Progenitor cell of endocrine pancreas (in vitro differentiated cells): ENCODE measurements around a stretch of chr20.

DNA sequence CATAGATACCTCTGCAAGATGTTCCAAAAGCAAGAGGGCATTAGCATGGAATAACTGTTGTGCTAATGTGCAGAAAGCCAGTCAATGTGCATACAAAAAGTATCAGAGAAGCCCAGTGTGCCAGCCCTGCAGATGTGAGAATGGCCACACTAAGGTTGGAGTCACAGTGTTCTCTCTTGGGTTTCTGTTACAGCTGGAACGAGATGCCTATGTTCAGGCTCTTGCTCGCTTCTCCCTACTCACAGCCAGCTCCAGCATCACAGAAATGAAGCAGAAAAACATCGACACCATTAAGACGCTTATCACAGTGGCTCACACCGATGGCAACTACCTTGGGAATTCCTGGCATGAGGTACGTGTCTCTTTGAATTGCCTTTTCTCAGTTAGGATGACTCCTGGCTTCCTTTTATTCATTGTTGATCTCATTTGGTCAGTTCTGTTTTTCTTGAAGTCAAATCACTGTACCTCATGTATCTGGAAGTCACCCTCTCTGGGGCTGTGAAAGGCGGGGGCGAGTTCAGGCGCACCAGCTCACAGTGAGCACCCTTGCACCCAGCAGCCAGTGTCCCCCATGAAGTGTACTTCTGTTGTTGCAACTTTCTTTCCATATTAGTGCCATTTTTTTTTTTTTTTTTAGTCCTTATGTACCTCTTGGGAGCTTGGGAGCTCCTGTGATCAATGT, 55.1 kb upstream of the CSE1L start:
- PRO-cap = no peak

DNA sequence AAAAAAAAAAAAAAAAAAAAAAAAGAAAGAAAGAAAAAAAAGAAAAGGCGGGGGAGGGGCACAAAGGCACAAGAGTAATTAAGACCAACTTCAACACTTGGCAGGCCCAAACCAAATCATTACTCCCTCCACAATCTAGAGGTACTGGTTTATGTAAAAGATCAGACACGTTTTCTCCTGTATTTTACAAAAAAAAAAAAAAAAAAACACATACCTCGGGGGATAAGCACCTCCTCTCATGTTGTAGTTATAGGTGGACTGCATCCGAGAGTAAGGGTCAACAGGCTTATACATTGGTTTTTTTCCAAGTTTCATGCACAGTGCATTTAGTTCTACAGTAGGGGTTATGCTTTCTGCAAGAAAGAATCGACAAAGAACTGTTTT, 34.4 kb downstream of the STAU1 start:
- PRO-cap = no peak

GRCh38 chr20:49283975-49284142, 6.0 kb upstream of the ZNFX1 start:
- PRO-cap = no peak

DNA sequence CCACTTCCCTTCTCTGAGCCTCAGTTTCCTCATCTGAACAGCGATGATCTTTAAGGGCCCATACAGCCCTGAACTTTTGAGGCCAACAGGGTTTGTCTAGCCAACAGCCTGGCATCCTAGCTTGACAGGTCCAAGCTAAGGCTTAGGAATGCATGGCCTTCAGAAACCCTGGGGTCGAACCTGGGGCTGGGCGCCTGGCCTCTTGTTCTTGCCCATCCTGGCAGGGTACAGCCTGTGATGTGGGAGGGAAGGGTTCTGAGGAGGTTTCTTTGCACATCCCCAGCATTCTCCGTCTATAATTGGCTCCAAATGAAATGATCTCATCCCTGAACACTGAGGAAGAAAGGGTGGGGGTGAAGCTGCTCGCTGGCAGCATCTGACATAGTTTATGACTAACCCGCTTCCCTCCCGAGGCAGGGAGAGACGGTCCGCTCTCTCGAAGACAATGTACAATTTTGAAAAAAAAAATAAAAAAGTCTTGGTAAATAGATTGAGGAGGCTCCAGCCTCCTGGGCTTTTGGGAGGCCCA, 67.1 kb upstream of the ZNFX1 start:
- PRO-cap = no peak

DNA sequence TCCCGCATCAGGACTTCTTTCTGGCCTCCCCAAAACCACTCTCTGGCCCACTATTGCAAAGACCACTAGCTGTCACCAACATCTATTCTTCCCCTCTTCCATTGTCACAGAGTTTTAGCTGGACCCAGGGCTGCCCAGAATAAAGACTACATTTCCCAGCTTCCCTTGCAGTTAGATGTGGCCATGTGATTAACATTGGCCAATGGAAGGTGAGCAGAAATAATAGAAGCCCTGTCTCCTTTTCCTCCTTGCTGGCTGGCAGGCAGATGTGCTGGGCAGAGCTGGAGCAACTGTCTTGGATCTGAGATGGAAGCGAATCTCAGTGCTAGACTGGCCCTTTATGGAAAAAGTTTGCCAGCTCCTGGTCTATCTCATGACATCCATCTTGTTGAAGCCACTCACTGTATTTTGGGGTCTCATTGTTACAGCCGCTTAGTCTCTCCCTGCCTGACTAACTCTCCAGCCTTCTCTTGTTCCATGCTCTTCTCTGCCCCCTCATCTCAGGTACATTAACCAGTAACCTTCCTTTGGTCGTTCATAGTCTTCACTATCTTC, 96.9 kb downstream of the KCNB1 start:
- PRO-cap = no peak

DNA sequence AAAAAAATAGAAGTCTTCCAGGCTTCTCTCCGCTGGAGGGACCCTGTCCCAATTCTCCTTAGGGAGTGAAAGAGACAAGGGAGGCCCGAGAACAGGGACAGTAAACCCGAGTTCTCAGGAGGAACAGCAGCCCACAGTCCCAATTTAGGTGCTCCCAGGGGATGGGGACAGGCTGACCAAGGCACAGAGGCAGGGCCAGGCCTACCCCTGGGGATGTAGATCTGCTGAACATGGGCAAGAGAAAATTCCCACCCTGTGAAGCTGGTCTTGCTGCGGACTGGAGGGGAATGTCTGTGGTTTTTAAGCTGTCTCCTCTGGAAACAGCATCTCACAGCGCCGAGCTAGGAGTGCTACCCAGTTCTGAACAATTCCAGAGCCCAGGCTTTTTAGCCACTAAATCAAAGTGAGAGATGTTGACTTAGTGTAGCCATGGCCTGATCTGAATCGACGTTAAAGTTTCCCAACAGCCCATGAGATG, 63.8 kb downstream of the KCNB1 start:
- PRO-cap = no peak

DNA sequence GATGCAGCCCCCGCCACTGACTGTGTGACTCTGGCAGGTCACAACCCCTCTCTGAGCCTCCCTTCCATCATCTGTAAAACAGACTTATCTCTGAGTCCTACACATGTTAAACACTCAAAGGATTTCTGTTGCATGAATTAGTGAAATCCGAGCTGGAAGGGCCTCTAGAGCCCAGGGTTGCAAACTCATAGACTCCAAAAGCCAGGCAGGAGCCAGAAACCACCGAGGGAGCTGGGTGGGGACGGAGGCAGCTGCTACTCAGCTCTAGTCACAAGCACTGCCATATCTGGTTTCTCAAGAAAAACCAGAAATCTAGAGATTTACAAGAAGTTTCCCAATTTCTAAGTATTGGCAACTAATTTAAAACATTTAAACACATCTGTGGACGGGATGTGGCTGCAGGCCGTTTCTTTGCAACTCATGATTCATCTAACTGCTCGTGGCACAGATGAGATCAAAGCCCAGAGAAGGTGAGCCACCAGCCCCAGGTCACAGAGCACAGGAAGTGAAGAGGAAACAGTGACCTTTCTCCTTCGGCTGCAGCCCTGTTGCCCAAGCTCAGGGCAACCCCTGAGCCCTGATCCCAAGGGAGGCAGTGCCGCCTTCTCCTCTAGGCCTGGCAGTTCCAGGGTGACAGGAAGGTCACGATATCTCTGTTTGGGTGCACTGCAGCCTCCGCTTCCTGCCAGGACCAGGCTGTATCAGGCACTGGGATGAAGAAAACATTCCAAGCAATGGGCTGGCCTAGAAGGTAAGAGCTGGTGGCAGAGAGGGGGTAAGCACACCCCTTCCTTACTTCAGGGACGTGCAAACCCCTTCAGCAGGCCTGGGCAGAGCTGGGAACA, 26.4 kb upstream of the PTGIS start:
- PRO-cap = no peak

GRCh38 chr20:49596219-49596727, 28.3 kb upstream of the PTGIS start:
- PRO-cap = no peak

GRCh38 chr20:49637171-49637612, 69.3 kb upstream of the PTGIS start:
- PRO-cap = no peak

DNA sequence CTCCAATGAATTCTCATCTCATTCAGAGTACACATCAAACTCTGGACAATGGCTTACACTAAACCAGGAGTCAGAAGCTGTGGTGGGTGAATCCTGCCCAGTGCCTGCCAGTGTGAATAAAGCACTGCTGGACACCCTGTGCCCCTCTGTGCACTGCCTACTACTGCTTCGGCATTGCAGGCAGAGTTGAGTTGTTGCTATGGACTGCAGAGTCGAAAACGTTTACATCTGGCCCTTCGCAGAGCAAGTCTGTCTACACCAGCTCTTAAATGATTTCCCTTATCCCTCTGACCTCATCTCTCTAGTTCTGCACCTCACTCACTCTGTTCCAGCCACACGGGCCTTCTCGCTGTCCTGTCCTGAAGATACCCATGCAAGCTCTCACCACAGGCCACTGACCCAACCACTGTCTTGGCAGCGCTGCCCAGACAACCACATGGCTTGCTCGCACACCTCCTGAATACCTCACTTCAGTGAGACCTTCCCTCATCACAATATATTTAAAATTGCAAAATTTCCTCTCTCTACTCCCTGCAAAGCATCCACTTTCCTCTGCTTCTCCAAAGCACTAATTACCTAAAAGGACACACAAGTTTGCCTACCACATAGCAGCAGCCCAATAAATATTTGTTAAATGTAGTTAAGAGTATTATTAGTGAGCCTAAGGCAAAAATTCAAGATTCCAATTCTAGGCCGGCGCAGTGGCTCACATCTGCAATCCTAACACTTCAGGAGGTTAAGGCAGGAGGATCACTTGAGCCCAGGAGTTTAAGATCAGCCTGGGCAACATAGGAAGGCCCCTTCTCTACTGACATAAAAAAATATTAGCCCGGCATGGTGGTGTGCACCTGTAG, 31.3 kb downstream of the B4GALT5 start:
- PRO-cap = no peak

DNA sequence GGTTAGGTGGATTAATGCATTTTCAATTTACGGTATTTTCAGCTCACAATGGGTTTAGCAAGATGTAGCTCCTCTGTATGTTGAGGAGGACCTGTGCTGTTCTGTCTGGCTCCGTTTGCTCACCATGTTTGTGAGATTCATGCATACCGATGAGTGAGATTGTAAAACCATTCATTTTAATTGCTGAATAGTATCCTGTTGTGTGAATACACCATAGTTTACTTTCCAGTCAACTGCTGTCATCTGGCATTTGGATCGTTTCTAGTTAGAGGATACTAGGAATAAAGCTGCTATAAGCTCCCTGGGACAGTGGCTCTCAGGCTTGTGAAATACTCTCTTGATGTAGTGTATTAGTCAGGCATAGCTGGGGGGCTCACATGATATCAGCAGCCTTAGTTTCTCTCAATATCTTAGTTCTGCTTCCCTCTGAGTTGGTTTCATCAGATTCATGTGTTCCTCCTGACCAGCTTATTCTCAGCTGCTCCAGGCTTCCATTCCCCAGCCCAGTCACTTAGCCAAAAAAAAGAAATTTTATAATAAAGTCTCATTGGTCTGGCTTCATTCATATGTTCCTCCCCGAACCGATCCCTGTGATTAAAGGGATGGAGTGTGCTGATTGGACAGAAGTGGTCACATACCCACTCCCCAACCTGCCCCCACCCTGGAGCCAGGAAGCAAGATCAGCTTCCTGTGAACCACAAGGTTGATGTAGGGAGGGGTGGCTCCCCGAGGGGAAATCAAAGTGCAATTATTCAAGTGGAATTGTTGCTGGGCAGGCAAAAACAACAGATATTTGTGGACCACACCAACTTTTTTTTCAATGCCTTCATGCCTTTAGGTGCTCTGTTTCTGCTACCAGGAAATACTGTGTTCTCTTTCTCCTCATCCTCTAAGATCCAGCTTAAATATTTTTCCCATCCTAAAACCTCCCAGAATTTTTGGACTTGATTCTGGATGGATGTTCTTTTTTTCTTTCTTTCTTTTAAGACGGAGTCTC, 11.0 kb upstream of the B4GALT5 start:
- PRO-cap = no peak

- PRO-cap = no peak
Observed at GRCh38 chr20:49747769-49748213, 34.1 kb upstream of the B4GALT5 start.

DNA sequence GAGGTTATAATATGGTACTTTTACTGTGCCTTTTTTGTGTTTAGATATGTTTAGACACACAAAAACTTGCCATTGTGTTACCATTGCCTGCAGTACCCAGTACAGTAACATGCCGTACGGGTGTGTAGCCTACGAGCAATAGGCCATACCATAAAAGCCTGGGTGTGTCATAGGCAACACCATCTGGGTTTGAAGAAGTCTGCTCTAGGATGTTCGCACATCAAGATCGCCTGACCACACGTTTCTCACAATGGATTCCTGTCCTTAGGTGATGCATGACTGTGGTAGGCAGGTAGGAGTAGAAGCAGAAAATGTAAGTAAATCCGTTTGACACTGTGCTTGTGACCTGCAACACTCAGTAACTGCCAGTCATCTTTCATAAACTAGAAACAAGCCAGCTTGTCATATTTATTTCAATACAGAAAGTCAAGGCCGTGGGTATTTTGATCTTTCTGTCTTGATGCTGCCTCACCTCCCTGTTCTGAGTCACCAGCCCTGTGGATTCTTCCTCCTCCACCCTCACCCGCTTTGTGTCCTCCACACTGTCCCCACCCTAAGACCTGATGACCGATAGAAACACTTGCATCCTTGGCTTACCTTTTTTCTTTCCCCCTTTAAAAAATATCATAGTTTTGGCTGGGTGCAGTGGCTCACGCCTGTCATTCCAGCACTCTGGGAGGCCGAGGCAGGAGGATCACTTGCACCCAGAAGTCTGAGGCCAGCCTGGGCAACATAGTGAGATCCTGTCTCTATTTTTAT, 7.3 kb upstream of the SLC9A8 start:
- PRO-cap = no peak

GRCh38 chr20:49906050-49907033, 9.0 kb downstream of the SPATA2 start:
- PRO-cap = no peak

- PRO-cap = no peak
Observed at GRCh38 chr20:49913302-49914162, 1.8 kb downstream of the SPATA2 start.

- PRO-cap = no peak
Observed at GRCh38 chr20:49989020-49990201, 6.6 kb downstream of the SNAI1 start.

DNA sequence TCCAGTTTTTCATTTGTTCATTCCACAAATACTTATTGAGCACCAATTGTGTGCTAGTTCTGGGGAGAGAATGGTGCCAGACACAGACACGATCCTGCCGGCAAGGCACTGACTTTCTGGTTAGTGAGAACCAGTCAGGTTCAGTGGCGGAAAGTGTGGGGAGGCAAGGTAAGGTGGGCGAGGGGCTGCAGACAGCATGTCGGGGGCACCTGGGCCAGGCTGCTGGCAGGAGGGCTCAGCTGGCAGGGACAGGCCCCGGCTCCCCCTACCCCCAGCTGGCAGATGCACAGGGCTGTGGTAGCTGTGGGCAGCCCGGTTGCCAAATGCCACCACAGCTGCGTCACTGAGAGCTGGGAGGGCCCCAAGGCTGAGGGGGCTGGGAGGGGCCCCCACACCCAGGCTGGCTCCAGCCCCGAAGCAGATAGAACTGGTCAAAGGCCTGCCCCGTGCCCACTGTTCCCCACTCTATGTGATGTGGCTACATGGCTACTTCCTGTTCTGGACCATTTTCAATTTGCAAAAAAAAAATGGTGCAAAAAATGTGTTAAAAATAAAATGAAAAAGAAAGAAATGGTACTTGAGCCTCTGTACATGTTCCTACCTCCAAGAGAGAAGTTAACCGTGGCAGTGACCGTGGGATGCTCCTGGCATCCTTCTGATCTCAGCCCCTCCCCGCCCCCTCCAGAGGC, 64.5 kb downstream of the UBE2V1 start:
- PRO-cap = no peak

DNA sequence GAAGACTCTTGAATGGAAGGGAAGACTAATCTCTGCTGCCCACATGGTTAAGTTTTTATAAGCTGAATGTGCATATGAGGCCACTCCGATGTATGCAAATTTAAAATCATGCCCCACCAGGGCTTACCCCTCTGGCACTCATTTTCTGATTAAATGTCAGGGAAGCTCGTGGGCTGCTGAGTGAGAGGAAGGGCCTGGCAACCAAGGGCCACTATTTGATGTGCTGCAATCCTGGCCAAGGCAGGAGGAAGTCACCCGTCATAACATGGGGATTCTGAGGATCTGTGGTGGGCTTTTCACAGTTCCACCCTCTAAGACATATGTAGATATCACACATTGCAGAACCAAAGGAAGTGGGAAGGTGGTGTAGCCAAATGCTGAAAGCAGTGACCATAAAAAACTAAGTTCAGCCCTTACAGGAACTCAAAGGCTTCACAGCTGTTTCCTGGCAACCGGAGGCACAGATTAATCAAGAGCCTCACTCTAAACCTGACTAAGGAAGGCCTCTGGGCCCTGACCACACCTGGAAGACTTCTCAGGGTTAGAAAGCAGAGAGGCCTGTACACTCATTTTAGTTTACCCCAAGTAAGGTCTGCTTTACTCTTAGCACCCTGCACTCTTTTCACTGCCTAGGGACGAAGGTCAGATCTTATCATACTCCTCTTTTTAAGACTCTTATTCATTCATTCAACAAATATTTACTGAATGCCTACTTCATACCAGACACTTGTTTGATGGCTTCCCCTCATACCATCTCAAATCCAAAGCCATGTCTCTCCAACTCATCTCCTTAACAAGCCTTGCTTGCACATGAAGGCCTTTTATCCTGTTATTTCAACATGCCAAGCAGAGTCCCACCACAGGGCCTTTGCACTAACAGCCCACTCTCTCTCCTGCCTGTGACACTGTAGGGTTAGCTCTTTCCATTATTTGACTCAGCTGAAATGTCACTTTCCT, 2.7 kb downstream of the UBE2V1 start:
- PRO-cap = no peak

GRCh38 chr20:50123547-50124352, 10.8 kb upstream of the UBE2V1 start:
- PRO-cap = no peak

- PRO-cap = no peak
Observed at GRCh38 chr20:50136872-50137762, 16.4 kb downstream of the PEDS1 start.